ENCODE measurements around a stretch of chr3.

DNA sequence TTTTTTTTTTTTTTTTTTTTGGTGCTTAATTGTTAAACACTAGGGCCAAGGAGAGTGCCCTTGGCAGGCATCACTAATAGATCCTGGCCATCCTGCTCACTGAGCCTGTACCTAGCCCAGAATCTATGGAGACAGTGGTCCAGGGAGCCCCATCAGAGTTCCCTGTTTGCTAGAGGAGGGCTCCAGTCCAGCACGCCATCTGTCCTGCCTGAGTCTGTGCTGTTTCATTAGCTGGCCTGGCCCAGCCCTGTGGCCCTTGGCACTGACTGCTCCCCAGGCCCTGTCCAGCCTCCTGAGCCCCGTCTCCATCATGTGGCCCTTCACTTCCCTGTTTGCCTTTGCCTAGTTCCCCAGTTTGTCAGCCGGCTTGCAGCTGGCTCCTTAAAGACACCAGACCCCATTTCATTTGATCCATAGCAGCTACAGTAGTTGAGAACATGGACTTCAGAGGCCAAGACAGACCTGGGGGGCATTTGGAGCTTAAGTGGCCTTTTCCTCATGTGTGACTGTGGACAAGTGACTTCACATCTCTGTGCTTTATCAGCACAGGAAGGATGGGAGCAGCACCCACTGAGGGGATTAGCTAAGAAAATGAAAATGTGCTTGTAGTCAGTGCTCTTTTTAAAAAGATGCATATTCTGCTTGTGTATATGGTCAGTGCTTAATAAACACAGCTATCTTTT is 34.3 kb downstream of the SLC6A6 start:
- PRO-cap = no peak

GRCh38 chr3:14833593-14833964 is 14.8 kb downstream of the FGD5 start:
- PRO-cap = no peak

- PRO-cap = no peak
These were observed 29.1 kb downstream of the FGD5 start for GRCh38 chr3:14847912-14848312.

DNA sequence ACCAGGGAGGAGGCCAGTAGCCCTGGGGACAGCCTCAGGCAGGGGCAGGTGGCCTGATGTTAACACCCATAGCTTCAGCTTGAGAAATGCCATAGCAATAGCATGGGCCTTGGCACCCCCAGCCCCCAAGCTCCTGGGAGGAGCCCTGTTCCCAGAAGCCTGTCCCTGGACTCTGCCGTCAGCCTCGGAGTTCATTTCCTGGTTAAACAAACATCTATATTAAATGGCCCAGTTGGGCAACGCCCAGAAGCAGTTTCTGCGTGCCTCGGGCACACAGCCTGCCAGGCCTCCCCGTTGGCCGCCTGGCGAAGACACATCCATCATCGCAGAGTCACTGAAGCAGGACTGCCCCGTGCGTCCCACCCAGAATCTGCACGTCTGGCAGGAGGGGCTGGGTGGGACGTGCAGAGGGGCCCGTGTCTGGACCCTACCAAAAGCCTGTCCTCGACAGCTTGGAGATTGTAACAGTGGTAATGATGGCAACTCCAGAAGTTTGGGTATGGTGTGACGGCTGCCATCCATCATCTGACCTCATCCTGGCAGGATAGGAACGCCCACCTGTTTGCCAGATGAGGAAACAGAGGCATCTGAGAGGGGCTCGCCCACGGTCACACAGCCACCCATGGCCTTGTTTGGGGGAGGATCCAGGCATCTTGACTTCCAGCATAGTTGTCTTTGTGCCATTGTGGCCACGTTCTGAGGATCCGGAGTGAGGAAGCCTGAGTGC is 58.4 kb downstream of the FGD5 start:
- PRO-cap = no peak

DNA sequence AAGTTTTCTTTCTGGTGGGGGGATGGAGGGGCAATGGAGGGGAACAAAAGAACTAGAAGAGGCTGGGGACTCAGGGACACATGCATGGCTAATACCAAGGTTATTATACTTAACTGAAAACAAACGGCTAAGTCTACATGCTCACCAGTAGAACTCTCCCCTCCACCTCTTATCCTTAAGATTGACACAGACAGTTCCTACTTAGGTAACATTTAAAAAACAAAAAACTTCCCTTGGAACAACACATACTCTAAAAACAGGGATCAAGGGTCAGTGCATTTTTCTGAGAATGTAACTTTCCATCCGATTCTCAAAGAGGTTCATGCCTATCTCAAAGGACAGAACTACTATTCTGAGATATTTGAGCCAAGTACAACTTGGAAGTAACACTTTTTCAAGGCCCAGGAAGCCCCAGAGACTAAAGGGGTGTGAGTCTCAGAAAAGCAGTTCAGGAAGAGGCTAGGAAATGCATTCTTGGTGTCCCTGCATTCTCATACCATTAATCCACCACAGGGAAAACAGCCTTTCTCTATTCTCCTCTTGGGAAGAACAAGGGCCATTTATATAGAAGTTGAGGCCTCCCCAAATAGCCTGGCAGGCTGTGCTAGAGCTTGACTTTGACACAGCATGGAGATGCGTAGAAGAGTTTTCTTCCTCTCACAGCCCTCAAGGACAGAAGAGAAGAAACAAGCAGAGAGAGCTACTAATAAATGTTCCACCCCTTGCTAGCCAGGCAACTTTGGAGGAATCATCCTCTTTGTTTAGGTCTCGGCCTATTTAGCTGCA is 5.7 kb upstream of the NR2C2 start:
- PRO-cap = no peak

DNA sequence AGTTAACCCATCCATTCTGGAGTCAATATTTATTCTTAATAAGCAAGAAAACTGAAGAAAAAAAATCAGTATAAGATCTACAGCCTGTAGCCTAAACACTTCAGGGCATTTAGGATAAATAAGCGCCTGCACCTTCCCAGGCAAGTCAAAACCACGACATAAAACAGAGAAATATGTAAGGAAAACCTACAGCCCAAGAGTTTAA is 878 bp upstream of the NR2C2 start:
- PRO-cap = no peak

- PRO-cap = no peak
These were observed 12.9 kb downstream of the MRPS25 start for GRCh38 chr3:15052162-15052662.

GRCh38 chr3:15082040-15082813 is 16.7 kb downstream of the RBSN start:
- PRO-cap = no peak

- PRO-cap = no peak
These were observed 548 bp upstream of the RBSN start for GRCh38 chr3:15099501-15099890.

GRCh38 chr3:15498259-15498988 is 23.1 kb downstream of the COLQ start:
- PRO-cap = no peak

DNA sequence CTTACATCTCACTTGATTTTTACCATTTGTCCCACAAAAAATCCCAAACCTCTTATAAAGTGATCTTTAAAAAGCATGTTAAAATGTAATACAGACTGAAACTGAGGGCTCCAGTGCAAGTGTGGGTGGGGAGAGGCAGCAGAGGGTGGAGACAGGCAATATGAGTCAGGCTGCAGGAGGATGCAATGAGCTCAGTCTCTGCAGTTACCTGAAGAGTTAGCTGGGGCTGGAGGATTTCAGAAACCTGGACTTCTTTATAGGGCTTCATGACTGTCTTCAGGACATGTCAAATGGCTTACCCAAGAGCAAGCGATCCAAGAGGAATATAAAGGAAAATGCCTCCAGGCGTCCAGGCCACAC is 14.3 kb upstream of the COLQ start:
- PRO-cap = no peak

DNA sequence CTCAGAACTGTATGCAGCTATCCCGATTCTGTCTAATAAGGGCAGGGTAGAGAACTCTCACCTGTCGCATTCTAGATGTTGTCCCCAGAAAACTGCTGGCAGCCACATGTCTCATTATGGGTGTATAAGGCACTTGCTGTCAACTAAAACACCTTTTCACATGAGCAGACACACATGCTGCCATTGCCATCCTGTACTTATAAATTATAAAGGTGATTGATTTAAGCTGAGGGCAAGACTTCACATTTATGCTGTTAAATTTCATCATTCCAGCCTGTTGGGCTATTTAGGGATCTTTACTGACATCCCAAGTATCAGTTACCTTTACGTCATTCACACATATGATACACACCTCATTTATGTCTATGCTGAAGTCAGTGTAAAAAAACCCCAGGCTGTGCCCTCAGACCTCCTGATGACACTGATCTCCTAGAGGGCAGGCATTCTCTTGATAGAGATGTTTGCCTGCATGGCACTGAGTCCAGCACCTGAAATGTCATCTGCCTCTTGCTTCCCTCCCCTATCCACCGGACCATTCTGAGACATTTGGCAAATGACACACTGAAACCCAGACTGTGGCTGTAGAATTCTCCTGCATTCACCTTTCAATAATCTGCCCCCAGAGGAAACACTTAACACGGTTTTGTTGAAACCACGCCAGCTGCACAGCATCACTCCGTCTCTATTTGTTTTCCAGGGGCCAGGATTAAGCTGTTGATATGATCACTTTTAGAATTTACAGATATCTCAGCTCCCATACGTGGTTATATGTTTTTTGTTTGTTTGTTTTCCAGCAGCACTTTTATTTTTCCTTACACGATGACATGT is 35.9 kb downstream of the BTD start:
- PRO-cap = no peak

DNA sequence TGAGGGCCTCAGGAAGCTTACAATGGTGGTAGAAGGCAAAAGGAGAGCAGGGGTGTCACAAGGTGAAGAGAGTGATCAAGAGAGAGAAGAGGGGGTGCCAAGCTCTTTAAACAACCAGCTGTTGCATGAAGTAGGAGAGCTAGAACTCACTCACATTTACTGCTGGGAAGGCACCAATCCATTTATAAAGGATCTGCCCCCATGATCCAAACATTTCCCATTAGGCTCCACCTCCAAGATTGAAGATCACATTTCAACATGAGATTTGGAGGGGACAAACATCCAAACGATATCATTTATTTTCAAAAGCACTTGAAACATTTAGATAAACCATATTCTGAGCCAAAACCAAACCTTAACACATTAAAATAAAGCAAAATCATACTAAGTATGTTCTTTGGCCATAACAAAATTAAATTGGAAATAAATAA is 26.3 kb downstream of the ANKRD28 start:
- PRO-cap = no peak

- PRO-cap = no peak
These were observed 30.9 kb upstream of the ANKRD28 start for GRCh38 chr3:15828564-15829222.

GRCh38 chr3:15903681-15904264 is 106.0 kb upstream of the ANKRD28 start:
- PRO-cap = no peak

DNA sequence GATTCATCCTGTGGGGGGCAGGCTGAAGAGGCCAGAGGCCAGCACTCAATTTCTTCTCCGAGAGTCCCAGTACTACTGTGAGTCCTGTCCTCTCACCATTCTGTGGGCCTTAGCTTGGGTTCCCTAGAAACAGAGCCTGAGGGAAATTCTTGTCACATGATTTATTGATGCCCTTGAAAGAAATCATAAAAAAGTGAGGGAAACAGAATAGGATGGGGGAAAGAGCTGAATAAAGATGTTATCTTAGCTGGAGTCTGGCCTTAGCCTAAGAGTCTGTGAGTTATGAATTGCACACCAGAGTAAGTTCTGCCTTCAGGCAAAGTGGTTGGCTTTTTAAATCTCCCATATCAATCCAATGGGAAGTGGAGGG is 106.5 kb upstream of the GALNT15 start:
- PRO-cap = no peak

DNA sequence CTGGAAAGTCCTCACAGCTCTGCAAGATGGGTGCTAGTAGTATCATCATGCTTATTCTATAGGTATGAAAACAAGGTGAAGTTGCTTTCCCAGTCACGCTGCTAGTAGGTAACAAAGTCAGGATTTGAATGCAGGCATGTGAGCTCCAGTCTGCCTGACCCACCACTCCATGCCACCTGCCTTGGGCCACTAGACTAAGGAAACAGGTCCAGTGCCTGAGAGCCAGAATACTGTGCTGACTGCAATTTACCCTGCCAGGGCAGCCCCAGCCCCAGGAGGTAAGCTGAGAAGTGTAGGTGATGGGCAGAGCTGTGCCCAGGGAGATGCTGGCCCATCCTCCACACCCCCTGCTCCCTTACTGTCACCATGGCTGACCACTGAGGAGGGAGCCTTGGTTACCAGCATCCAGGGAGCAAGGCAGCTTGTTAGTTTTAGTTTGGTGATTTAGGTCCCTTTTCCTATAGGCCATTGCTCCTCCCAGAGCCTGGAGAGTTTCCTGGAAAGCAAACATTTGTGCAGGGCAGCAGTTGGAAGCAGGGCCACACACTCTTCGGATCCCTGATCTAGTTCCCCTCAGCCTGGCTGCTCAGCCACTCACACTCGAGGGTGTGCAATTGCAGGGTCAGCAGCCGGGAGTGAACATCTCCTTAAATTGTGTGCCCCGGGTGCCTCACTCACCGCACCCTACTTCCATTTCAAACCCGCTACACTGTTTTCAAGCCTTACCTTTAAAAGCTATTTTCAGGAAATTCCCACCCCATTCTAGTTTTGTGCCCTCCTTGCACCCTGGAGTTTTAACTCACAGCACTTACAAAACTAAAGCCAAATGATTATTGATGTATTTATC is 2.0 kb downstream of the GALNT15 start:
- PRO-cap = no peak

DNA sequence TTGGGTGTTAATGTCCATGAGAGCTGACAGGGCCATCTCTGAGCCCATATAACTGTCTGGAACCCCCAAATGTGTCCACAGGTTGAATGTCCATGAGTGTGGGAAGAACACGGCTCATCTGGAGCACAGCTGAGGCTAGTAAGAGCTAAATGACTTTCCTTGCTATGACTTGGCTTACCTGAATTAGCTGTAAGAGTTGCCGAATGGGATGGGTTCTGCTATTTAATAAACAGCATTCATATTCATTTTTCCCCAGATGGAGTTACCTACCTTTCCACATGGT is 36.0 kb downstream of the DPH3 start:
- PRO-cap = no peak

DNA sequence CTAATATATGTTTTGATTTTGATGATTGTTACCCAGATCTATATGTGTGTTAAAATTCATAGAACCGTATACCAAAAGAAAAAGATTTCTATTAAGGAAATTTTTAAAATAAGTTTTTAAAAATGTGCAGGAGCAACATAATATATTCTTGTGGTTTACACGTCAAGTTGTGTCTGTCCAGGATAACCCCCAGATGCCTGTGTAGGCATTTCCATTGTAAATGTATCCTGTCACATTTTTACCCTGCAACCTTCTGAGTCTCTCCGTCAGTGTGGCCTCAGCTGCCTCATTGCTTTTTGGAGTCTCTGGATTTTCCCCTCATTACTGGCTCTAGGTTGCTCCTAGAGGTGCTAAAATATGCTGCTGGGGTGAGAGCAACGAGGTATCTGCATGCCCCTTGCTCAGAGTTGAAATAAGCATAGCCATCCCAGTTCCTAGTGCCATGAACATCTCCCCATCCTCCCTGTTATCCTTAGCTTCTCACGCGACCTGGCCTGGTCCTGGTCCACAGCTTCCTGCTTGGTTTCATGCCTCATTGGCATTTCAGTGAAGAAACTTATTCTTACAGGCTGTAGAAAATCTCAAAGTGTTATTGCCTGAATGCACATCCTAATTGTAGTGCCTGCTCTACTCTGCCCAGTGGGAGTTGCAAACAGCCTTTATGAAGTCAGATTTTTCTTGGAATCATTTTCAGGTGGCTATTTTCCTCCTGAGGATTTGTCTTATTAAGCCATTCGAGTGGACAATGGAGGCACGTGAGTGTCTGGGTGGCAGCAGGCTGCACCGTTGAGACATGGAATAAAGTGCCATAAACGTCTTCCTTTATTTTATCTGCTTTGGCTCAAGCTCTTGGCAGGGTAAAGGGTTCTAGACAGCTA is 33.1 kb downstream of the OXNAD1 start:
- PRO-cap = no peak

DNA sequence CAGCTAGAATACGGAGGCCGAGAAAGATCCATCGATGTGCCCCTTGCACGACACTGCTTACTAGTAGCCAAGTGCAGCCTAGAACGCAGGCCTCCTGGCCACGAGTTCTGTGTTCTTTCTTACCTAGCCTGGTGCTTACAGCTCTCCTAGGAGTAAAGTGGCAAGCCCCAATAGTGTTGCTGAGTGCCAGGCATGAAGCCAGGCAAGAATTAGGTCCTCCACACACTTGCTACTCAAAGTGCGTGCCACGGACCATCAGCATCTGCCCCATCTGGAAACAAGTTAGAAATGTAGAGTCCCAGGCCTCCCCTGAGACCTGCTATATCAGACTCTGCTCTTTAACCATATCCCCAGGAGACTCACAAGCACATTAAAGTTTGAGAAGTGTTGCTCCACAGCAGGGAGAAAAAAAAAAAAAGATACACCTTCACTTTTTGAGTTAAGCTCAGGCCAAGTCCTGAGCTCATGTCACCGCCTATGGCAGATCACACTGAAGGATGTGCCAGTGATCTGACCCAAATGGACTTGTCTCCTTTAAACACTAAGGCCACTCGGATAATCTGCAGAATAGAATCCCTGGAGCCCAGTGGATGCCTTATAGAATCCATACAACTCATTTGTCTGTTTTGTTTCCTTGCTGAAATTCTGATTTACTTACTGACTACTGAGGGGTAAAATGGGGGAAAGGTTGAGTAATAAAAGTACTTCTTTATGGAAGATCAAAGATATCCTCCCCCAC is 82.2 kb downstream of the RFTN1 start:
- PRO-cap = no peak